Type B pancreatic cell (in vitro differentiated cells): ENCODE data around the genes TXLNB, GJE1 and AIG1.

DNA sequence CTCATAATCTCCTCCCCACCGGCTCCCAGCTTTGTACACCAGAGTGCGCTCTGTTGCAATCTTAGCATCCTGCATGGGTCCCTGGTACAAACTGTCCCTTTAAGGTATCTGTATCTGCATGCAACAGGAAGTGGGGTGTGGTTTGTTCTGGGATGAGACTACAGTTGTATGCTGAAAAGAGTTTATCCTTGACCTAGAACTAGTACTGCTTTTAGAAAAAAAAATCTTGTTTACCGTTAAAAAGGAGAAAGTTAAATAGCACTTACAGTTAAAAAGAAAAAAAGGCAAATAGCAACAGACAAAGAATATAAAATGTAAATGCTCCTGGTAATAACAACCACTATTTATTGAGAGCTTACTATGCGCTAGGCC, 9.9 kb upstream of the HECA start:
- PRO-cap: no peak

DNA sequence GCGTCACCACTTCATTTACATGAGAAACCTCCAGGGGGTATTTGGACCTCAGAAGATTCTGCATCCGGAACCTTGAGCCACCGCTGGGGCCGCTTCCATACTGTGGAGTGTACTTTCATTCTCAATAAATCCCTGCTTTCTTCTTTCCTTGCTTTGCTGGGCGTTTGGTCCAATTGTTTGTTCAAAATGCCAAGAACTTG, 1.5 kb upstream of the HECA start:
- PRO-cap: no peak

- PRO-cap: no peak
Measured at GRCh38 chr6:139160815-139161597, 26.1 kb downstream of the HECA start.

- PRO-cap: no peak
Measured at GRCh38 chr6:139291536-139292596, at the start of gene TXLNB. TSS of gene TXLNB (minus strand) at chr6:139291998.

DNA sequence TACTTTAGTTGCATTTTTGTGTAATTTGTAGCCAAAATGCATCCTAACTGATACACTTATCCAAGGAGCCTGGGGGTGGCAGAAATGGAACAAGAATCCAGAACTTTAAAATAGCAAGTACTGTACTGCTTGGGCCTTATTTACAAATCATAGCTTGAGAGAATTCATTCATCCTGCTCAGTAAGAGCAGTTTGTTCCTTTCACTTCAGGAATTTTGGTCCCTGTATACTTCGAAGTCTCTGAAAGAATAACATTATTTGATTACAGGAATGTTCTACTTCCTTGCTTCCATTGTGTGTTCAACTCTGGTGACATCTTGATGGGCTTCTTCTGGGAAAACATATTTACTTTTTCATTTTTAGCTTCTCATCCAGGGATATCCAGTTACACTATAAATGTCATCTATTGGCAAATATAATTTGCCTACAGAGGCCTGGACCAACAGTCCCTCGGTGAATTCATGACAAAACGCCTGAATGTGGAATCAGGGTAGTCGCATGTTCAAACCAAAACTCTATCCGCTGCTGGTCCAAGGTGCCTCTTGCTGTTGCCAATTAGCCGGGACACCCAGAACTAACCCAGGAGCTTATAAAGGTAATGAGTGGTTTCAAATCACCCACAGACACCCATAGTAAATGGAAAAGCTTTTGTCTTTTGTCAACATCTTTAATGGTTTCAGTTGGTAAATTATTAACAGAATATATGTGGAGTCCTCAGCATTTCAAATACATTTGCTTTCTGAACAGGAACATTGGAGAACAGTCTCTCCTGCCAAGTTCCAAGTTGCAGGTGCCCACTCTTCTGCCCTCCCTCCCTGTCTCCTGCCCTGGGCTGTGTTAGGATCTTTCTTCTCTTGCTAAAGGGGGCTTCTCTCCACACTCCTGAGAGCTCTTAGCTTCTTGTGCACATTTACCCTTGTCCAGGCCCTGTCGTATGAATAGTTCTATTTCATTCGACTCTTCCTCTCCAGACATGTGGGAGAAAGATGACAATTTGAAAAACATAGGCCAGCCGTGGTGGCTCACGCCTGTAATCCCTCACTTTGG, 162.5 kb upstream of the CITED2 start:
- PRO-cap: no peak

- PRO-cap: no peak
Measured at GRCh38 chr6:139846514-139847483, 472.4 kb upstream of the CITED2 start.

- PRO-cap: no peak
Measured at GRCh38 chr6:140314622-140315039, 940.2 kb upstream of the CITED2 start.

- PRO-cap: no peak
Measured at GRCh38 chr6:141403662-141404181, 729.0 kb upstream of the GJE1 start.

GRCh38 chr6:141482857-141483083, 650.0 kb upstream of the GJE1 start:
- PRO-cap: no peak

DNA sequence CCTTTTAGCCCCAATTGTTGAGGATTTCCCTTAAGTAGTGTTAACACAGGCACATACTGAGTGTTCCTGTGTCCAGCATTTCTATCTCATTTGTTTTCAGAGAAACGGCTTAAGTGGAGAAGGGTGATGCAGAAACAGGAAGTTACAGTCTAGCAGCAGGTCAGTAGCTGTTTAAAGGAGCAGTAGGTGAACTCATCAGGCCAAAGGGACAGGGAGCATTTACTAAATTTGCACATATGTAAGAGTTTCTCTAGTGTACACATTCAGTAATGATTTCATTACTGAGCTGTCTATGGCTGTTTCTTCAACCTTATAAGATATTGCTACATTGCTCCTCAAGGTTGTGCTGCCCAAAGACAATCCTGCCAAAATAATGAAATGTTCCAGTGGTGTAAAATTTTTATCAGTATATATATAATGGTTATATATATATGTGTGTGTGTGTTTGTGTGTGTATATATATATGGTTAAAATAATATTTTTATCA, 644.1 kb upstream of the GJE1 start:
- PRO-cap: no peak

GRCh38 chr6:142132853-142133177, at the start of gene GJE1:
TSS of gene GJE1 (plus strand) at chr6:142132925.
- PRO-cap: no peak

GRCh38 chr6:142424441-142424985, 122.7 kb downstream of the ADGRG6 start:
- PRO-cap: no peak

GRCh38 chr6:142681298-142681497, 263.8 kb downstream of the HIVEP2 start:
- PRO-cap: no peak

GRCh38 chr6:142761318-142762203, 183.4 kb downstream of the HIVEP2 start:
- PRO-cap: no peak

- PRO-cap: no peak
Measured at GRCh38 chr6:142867397-142867791, 77.6 kb downstream of the HIVEP2 start.

- PRO-cap: bidirectional peak, plus-strand start at chr6:143060700, minus-strand start at chr6:143060702; bidirectional peak, plus-strand start at chr6:143060902, minus-strand start at chr6:143060918; unidirectional peak, minus-strand start at chr6:143061218
Measured at GRCh38 chr6:143060620-143061295, at the start of gene AIG1. TSS of gene AIG1 (plus strand) at chr6:143060889.

GRCh38 chr6:143107382-143107797, 46.7 kb downstream of the AIG1 start:
- PRO-cap: no peak

- PRO-cap: no peak
Measured at GRCh38 chr6:143543288-143543723, 31.8 kb upstream of the FUCA2 start.

DNA sequence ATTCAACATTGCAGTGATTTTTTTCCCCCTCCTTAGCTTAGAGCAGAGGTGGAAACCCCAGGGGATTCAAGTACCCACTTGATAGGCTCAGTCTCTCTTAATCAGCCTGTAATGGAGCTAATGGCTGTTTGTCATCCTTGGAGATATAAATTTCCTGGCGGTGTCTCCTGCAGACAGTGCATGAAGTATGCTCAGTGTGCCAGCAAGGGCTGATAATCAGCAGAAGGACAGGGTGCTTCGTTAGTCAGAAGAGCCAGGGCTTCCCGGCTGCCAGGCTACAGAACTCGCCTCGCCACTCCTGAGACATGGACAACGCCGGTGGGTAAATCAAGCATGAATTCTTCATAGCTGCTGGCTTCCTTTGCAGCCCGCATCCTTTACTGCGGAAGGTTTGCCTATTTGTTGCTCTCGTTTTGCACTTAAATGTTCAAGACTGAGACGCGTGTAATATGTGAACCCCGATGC, 69.7 kb upstream of the PHACTR2 start:
- PRO-cap: no peak

- PRO-cap: no peak
Measured at GRCh38 chr6:143629601-143630000, 48.2 kb upstream of the PHACTR2 start.